SK-N-DZ (cell line): ENCODE measurements around a stretch of chr11.

DNA sequence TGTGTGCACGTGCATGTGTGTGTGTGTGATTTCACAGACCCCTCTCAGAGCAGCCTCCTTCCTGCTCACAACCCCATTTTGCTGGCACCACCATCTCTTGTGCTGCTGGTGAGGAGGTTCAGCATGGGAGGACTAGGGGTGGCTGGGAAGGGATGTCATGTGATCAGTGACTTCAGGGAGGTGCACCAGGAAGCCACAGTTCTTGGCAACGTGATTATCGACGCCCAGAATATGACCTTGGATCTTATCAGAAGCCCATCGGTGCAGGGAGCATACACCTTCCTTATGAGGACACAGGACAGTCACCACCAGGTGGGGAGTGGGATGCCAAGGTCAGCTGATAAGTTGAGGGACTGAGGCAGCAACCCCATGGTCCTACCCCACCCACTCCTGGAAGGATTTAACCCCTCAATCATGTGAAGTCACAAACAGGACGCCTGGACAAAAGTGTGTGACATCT, 1.8 kb upstream of the NAALADL1 start:
RAMPAGE:
- cytosol, long total RNA: no peak
- nucleus, long total RNA: no peak

DNA sequence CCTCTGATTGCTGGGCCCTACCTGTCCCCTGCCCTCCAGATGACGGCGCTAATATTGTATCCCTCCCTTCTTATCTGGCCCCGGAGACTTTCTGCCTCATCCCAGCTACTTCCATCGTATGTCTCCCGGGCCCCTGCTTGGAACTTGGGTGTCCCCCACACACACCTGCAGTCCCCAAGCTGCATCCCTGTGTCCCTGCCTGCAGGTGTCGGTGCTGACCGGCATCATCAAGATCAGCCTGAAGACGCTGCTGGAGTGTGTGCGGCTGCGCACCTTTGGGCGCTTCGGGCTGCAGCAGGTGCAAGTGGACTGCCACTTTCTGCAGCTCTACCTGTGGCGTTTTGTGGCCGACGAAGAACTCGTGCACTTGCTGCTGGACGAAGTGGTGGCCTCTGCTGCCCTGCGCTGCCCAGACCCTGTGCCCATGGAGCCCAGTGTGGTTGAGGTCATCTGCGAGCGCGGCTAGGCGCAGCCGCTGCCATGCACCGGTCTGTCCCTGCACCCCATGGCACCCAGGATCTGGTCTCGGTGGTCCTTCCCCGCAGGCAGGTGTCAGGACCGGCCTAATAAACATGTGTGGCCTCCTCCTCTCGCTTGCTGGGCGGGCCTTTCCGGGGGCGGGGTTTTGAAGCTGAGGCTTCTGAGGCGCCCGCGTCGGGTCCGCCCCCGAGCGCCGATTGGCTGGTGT, 406 bp upstream of the TM7SF2 start:
RAMPAGE:
- cytosol, long total RNA: no peak
- nucleus, long total RNA: no peak

RAMPAGE:
- cytosol, long total RNA: no peak
- nucleus, long total RNA: no peak
These were observed 1.9 kb downstream of the FAU start for GRCh38 chr11:65119850-65120533.

DNA sequence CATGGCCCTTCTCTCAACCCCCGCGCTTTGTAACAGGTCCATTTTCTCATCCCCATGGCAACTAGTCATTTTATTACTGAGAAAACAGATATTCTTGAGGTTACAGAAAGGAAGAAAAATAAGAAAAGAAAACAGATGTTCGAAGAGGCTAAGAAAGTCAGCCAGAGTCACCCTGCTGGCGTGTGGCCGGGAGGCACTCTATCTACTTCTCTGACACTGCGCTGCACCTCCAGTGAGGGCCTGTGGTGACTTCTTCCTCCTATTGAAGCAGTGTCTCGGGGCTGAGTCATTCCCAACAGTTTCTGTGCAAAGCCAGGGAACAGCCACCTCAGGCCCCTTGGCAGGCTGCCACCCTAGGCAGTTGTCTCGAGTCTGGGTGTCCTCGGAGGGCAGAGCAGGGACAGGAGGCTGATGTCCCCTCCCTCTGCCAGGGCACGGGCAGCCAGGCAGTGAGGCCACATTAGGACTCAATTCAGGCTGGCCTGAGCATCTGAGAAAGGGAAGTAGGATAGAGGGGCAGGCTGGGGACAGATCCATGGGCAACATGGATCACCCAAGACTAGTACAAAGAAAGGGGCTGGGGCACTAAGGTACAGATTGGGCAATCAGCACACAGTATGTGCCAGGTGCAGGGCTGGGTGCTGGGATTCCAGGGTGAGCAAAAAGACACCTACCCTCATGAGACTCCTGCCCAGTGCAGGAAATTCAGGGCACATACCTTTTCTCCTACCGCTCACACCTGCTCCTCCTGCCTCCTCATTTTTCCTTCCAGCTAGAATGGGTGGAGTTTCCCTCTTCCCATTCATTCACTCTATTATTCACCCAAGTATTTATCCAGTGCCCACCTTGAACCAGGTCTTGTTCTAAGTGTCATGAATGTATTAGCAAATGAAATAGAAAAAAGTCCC, 16.5 kb upstream of the SYVN1 start:
RAMPAGE:
- cytosol, long total RNA: no peak
- nucleus, long total RNA: no peak

DNA sequence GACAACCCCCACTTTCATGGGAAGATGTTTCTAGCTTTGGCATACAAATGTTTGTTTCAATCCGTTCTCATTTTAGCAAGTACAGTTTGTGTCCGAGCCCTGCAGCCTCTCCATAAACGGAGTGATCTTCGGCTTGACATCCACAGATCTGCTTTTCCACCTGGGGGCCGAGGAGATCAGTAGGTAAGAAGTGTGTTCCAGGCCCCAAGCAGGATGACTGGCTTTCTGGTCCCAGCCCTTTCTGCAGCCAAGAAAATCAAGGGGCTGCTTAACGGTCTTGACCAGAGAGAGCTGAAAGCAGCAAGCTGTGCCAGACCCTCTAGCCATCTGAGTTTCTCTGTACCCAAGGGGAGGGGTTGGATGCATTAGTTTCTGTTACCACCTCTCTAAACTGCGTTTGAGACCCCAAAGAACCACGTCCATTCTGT, 20.2 kb upstream of the CDC42EP2 start:
RAMPAGE:
- cytosol, long total RNA: no peak
- nucleus, long total RNA: no peak

DNA sequence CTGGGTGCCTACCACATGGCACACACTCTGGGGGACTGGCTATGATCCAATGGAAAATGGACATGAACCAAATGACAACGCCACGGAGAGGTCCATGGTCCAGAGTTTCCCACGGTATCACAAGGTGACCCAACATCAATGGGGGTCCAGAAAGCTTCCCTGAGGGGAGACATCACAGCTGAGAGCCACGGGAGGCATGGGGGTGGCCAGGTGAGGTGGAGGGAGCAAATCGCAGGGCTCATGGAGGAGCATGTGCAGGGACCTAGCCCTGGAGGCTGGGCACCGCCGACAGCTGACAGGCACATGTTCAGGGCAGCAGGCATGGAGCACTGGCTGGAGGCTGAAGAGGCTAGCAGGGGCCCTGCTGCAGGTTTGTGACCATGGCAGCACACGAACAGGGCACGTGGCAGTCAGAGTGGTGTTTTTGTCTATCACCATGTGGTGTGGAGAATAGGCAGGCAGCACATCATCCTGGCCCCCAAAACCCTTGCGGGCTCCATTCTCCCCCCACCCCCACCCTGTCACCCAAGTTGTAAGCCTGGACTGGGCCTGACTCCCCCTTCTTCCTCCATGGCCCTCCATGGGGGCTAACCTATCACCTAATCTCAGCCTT, 10.1 kb upstream of the CDC42EP2 start:
RAMPAGE:
- cytosol, long total RNA: no peak
- nucleus, long total RNA: no peak

DNA sequence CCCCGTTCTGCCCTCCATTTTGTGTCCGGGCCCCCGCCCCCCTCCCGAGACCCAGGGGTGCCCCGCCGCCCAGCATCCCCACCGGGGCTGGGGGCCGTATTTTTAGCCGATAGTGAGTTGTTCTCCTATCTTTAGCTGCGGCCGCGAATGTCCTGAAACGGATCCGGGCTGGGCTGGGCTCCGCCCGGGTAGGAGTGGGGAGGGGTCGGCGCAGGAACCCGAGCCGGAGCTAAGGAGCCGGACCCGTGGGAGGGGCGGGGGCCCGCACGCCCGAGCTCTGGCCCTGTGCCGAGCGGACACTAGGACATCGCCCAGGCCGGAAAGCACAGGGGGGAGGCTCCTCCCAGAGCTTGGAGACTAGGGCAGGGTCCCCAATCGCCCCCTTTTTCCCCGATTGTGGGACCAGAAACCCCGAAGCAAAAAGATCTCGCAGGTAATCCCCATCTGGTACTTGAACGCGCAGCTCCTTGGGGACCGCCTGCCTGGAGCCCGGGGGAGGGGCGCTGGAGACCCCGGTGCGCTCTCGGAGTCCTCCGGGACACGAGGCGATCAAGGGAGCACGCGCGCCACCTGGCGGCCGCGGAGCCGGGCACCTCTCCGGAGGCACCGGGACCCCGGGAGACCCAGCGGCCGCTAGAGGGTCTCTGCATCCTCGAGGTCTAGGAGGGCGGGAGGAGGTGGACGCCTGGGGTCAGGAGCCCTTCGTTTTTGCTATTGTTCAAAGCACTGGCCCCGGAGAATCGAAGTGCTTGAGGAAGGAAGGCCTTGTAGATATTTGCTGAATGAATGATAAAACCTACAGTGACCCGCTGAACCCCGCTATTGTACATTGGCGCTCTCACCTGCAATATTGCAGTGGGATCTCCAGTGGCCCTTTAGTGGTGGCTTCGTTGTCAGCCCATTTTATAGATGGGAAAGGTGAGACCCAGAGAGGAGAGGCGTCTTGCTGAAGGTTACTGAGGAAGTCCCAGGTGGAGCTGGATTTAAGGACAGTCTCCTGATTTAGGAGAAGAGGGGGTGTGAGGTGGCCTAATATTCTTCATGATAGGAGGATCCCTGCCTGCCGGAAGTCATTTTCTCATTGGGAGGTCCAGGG, 861 bp downstream of the CDC42EP2 start:
RAMPAGE:
- cytosol, long total RNA: no peak
- nucleus, long total RNA: no peak

GRCh38 chr11:65329955-65330392, 3.7 kb upstream of the DPF2 start:
RAMPAGE:
- cytosol, long total RNA: no peak
- nucleus, long total RNA: no peak

DNA sequence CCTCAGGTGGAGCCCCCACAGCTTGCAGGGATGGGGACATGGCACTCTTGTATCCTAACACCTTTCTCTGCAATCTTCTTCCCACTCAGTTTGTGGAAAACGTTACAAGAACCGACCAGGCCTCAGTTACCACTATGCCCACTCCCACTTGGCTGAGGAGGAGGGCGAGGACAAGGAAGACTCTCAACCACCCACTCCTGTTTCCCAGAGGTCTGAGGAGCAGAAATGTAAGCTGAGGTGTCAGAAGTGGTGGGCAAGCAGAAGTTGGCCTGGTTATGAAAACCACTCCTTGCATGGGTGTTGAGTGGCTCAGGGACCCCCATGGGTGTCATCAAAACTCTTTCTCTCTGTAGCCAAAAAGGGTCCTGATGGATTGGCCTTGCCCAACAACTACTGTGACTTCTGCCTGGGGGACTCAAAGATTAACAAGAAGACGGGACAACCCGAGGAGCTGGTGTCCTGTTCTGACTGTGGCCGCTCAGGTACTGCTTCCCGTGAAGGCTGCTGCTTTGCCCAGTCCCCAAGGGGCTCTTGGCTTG, 8.9 kb upstream of the TIGD3 start:
RAMPAGE:
- cytosol, long total RNA: no peak
- nucleus, long total RNA: no peak

DNA sequence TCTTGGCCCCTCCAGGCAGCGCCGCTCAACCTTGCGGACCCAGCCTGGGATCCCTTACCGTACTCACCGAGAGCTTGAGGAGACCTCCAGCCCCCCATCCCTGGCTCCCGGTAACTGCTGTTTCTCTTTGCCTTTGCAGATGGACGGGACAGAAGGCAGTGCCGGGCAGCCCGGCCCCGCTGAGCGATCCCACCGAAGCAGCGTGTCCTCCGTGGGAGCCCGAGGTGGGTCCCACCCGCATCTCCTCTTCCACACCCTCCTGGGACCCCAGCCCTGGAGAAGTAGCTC, 405 bp downstream of the FRMD8 start:
RAMPAGE:
- cytosol, long total RNA: no peak
- nucleus, long total RNA: no peak

RAMPAGE:
- cytosol, long total RNA: no peak
- nucleus, long total RNA: no peak
These were observed 31.4 kb downstream of the FRMD8 start for GRCh38 chr11:65417685-65418405.

DNA sequence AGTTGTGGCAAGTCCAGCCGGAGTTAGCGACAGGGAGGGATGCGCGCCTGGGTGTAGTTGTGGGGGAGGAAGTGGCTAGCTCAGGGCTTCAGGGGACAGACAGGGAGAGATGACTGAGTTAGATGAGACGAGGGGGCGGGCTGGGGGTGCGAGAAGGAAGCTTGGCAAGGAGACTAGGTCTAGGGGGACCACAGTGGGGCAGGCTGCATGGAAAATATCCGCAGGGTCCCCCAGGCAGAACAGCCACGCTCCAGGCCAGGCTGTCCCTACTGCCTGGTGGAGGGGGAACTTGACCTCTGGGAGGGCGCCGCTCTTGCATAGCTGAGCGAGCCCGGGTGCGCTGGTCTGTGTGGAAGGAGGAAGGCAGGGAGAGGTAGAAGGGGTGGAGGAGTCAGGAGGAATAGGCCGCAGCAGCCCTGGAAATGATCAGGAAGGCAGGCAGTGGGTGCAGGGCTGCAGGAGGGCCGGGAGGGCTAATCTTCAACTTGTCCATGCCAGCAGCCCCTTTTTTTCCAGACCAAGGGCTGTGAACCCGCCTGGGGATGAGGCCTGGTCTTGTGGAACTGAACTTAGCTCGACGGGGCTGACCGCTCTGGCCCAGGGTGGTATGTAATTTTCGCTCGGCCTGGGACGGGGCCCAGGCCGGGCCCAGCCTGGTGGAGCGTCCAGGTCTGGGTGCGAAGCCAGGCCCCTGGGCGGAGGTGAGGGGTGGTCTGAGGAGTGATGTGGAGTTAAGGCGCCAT, 36.5 kb downstream of the FRMD8 start:
RAMPAGE:
- cytosol, long total RNA: start-site peak on the plus strand centred at position 23 of the sequence, 8 bp wide, 133 and 228 reads in 2 replicates
- nucleus, long total RNA: start-site peak on the plus strand centred at position 35 of the sequence, 33 bp wide, 244 and 35 reads in 2 replicates

DNA sequence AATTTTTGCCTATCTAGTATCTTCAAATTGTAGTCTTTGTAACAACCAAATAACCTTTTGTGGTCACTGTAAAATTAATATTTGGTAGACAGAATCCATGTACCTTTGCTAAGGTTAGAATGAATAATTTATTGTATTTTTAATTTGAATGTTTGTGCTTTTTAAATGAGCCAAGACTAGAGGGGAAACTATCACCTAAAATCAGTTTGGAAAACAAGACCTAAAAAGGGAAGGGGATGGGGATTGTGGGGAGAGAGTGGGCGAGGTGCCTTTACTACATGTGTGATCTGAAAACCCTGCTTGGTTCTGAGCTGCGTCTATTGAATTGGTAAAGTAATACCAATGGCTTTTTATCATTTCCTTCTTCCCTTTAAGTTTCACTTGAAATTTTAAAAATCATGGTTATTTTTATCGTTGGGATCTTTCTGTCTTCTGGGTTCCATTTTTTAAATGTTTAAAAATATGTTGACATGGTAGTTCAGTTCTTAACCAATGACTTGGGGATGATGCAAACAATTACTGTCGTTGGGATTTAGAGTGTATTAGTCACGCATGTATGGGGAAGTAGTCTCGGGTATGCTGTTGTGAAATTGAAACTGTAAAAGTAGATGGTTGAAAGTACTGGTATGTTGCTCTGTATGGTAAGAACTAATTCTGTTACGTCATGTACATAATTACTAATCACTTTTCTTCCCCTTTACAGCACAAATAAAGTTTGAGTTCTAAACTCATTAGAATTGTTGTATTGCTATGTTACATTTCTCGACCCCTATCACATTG, 39.5 kb downstream of the FRMD8 start:
RAMPAGE:
- cytosol, long total RNA: no peak
- nucleus, long total RNA: no peak

DNA sequence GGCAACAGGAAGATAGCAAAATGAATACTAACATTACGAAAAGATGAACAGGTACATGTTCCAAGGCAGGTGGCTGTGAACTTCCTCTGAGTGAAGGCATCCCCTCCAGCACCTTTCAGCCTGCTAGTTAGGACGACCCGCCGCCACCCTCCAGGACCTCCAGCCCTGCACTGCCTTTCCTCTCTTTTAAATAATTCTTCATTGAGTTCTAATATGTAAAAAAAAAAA, 42.1 kb downstream of the FRMD8 start:
RAMPAGE:
- cytosol, long total RNA: no peak
- nucleus, long total RNA: no peak

DNA sequence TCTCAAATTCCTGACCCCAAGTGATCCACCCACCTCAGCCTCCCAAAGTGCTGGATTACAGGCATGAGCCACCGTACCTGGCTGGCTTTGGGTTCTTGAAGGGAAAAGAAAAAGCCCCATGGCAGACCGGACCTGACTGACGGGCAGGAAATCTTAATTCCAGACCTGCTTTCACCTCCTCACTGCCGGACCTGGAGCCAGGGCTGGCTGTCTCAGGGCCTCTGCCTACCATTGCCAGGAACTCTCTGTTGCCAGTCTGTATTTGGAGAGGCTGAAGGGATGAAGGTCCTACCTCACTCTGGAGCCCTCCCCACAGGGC, 53.7 kb upstream of the SCYL1 start:
RAMPAGE:
- cytosol, long total RNA: no peak
- nucleus, long total RNA: no peak

DNA sequence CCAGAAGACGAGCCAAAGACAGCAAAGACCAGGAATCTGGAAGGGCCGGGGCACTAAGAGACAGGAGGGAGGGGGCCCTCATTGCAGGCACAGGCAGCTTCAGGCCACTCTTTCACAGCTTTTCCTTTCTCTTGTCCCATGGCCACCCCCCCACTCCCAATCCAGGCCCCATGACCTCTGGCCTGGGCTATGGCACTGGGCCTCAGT, 34.7 kb upstream of the SCYL1 start:
RAMPAGE:
- cytosol, long total RNA: no peak
- nucleus, long total RNA: no peak

RAMPAGE:
- cytosol, long total RNA: no peak
- nucleus, long total RNA: no peak
These were observed 19.5 kb upstream of the SCYL1 start for GRCh38 chr11:65505500-65505726.

RAMPAGE:
- cytosol, long total RNA: no peak
- nucleus, long total RNA: no peak
These were observed 2.8 kb upstream of the SCYL1 start for GRCh38 chr11:65521931-65522589.

RAMPAGE:
- cytosol, long total RNA: no peak
- nucleus, long total RNA: no peak
These were observed 1.3 kb downstream of the SCYL1 start for GRCh38 chr11:65526163-65526522.

DNA sequence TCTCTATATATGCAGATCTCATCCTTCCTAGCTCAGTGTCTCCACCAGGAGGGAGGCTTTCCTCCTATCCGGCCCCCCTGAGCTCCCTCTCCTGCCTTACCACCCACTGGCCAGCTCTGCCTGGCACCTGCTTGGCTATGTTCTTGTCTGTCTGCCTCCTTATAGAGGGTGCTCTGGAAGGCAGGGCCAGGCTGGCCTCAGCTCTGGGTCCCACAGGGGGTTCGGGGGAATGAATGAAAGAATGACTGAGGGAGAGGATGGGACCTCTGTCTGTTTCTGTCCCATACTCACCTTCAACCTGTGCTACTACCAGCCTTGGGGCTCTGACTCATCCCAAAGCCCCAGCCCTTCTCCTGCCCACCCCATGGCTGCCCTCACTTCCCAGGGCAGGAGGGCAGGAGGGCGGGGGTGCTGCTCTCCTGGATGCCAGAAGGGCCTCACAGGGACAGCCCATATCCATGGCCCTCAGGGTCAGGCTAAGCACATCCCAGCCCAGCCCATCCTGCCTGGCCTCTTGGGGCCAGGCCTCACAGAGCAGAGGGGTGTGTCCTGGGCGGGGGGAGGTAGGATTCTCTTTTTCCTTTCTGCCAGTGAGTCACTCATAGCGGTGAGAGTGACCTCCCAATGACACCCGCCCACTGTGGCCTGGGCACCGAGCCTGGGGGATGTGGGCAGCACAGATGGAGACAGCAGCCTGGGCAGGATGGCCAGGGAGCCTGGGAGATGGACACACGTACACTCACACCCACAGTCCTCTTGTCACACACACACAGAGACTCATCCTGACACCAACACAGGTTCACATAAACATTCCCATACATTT, 2.5 kb downstream of the LTBP3 start:
RAMPAGE:
- cytosol, long total RNA: no peak
- nucleus, long total RNA: no peak